Cardiac fibroblast (primary cell): Measurements from ENCODE around the genes TBCE, NID1 and CHRM3.

GRCh38 chr1:234978409-234979272 is 150.0 kb downstream of the TOMM20 start:
- RRBS = no CpG with 5 or more reads among the region's 14 CpGs

- RRBS = no CpG with 5 or more reads among the region's 3 CpGs
Observed at GRCh38 chr1:234980283-234980412, 148.5 kb downstream of the TOMM20 start.

- RRBS = no CpG with 5 or more reads among the region's 20 CpGs
Observed at GRCh38 chr1:234980700-234981503, 147.7 kb downstream of the TOMM20 start.

GRCh38 chr1:235000274-235001058 is 128.2 kb downstream of the TOMM20 start:
- RRBS = no CpG with 5 or more reads among the region's 19 CpGs

DNA sequence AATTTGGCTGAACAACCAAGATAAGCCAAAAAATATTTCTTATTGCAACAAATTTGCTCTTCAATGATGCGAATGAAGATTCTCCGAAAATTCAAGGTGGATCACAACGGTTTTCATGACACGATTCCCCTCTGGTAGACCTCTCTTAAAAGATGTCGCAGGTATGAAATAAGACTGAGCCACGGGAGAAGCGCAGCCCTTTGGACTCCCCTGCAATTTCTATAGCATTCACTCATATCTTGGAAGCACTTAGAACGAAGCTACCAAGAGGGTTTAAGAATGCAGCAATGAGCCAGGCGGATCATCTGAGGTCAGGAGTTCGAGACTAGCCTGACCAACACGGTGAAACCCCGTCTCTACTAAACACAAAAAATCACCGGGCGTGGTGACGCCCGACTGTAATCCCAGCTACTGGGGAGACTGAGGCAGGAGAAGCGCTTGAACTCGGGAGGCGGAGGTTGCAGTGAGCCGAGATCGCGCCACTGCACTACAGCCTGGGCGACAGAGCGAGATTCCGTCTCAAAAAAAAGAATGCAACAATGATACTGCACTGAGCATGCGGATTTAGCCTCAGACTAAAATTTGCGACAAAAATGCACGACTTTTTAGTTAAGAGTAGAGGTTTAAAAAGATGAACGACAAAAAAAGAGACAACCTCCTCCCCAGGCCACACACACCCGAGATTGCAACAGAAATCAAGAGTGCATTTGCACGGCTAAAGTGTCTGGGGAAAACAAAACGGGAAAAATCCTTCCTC is 806 bp downstream of the TOMM20 start:
- RRBS = no CpG with 5 or more reads among the region's 32 CpGs

DNA sequence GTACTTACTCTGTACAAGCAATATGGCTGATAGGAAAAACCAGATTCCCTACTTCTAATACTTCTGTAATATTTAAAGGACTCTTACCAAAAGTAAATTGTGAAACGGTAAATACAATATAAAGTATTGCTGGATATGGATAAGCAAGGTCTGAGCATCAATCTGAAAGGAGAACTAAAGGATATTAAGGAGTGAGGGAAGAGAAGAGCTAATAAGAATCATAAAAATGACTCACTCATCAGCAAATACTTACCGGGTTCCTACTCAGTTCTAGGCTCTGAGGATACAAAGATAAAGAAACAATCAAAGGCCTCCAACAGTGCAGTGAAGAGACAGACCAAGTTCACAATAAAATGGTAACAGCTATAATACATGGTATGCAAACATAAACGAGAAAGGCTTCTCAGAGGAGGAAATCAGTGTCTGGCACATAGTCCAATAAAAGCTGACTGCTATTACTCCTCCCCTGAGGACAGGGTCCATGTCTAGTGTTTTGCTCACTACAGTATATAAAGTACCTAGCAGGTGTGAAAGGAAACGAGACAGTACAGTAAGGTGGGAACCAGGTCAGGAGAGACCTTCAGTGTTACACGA is 4.4 kb downstream of the RBM34 start:
- RRBS = no CpG with 5 or more reads among the region's 5 CpGs

DNA sequence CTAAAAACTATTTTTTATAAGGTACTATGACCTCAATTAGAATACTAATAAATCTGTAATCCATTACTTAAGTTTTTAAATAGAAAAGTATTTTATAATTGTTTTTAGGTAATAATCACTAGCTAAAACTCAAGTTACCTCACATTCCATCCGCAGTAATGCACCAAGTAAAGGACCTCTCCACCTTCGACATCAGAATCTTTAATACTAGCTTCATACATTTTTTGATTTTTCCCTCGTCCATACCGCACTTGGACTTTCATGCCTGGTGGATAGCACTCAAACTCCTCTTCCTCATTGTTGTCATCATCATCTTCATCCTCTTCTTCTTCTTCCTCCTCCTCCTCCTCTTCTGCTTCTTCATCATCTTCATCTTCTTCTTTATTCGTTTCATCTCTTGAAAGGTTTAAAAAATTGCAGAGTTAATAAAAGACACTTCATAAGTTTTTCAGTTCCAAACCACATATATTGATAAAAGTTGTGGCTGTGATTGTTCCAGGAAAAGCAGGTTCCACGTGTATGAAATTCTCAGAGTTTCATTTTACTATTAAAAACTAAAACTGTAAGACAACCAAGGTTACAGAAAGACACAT is 52.7 kb upstream of the RBM34 start:
- RRBS = no CpG with 5 or more reads among the region's 6 CpGs

DNA sequence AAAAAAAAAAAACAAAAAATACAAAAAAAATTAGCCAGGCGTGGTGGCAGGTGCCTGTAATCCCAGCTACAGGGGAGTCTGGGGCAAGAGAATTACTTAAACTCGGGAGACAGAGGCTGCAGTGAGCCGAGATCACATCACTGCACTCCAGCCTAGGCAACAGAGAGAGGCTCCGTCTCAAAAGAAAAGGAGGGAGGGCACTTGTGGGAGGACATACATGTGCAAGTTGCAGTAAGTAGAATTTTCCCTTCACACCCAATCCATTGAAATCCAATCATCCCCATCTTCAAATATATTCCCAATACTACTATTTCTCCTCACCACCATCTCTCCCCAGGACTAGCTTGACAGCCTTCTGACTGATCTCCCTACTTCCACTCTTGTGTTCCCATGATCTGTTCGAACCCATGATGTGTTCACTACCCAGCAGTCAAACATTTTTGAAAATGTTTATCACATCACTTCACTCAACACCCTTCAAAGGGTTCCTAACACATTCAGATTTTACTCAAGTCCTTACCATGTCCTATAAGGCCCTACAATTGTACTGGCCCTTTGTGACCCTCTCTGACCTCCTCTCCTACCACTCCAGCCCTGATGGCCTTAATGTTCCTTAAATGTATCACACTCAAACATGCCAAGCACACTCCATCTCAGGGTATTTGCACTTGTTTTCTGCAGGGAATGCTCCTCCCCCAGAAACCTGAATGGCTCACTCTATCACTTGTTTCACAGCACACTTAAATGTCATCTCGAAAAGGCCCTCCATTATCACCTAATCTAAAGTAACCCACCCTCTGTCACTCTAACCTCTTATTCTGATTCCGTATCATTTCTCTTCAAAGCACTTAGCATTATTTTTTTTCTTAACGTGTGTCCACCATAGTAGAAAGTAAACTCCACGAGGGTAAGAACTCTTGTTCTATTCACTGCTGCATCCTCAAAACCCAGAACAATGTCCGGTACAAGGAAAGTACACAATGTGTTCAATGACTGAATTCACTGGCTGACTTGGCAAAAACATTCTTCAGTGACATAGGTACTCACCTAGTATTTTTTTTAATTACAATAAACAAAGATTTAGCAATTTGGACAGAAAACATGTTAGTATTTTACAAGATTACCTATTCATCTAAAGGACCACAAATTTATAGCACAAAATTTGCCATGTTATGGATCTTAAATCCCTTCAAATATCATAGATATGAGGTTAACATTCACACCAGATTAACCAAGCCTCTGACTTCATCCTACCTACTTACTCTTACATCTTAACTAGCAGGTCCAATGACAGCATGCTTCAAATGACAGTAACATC is 7.4 kb downstream of the ARID4B start:
- RRBS = no CpG with 5 or more reads among the region's 10 CpGs

DNA sequence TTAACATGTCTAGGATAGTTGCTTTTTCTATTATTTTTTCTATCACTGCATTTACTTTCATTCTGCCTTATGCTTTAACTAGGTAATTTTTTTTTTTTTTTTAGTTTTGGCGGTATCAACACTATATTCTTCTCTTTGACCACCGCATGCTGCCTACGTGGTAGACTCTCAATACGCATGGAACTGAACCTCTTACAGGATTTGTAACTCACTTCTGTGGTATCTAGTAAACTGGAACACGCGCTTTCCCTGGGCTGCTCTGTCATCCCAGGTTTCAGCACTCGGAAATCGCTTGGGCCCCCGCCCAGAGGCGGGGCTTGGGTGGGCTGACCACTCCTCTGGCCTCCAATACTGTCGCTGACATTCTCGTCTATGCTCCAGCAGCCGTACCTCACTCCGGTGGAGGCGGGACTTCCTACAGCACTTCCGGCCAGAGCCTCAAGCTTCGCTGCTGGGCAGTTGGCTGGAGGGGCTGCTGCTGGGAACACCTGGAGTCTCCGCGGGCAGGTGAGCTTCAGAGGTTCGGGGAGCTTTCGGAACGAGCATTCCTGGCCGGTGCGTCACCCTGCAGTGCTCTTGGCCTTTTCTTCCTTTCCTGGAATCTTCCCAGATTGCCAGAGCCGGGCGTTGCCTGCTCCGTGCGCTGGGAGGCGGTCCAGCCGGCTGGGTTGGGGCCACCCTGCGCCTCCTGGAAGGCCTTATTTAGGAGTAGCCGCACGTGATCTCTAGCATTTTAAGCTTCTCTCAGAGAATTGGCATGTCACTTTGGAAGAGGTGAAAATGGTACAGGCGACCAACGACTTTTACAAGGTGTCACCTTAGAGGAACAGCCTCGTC is at the start of gene TBCE:
Gene TBCE, plus strand, starts transcription at position 430 of the 837 bp plus-strand sequence.
- RRBS = 1% methylated on average over 8 of the region's 36 CpGs

DNA sequence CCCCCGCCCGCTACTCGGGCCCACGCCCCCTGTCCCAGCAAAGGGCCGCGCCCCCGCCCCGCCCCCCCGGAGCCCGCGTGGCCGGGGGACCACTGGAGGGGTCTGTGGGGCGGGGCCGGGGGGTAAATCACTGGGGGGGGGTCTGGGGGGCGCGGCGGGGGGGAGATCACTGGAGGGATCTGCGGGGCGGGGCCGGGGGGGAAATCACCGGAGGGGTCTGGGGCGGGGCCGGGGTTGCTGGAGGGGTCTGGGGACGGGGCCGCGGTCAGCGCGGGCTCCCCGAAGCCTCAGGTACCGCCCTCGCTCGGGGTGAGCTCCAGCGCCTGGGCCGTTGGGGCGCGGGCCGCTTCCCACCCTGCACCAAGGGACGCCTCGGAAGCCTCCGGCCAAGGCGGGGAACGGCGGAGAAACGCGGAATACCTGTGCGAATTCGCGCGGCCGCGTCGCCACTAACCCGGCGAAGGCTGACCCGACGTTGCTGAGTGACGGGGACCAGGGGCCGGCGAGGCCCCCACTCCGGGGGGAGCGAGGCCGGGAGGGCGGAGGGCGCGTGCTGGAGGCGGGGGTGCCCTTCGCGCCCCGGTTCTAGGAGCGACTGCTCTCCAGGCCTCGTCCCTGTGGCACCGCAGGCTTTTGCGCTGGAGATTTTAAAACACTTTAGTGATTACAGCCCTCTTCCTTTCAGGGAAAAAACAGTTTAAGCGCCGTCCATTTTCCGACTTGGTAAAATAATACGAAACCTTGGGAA is 719 bp upstream of the GNG4 start:
- RRBS = 2% methylated on average over 41 of the region's 77 CpGs

- RRBS = 2% methylated on average over 2 of the region's 15 CpGs
Observed at GRCh38 chr1:235865688-235866158, 983 bp downstream of the LYST start.

DNA sequence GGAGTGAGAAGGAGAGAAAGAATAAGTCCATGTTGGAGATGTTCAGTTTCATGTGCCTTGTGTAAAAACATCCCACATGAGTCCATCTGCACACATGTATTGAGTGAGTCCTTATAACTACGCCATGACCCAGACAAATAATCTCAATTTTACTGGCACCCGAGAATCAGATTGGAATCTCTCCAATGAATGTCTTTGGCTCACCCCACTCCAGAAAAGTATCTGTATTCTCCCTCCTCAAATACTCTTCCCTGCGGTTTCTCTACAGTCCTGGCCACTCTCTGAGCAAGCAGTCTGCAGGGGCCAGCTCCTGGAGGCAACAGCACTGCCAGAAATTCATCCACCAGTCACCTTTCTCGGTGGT is 16.0 kb upstream of the LYST start:
- RRBS = no CpG with 5 or more reads among the region's 4 CpGs

- RRBS = no CpG with 5 or more reads among the region's 34 CpGs
Observed at GRCh38 chr1:235971365-235972393, 93.2 kb downstream of the NID1 start.

- RRBS = no CpG with 5 or more reads among the region's 11 CpGs
Observed at GRCh38 chr1:236018834-236019707, 45.8 kb downstream of the NID1 start.

- RRBS = 2% methylated on average over 41 of the region's 70 CpGs
Observed at GRCh38 chr1:236064995-236065670, at the start of gene NID1. Gene NID1, minus strand, starts transcription at chr1:236065090.

GRCh38 chr1:236066609-236067430 is 1.9 kb upstream of the NID1 start:
- RRBS = no CpG with 5 or more reads among the region's 9 CpGs

GRCh38 chr1:238647746-238648585 is 738.4 kb upstream of the CHRM3 start:
- RRBS = no CpG with 5 or more reads among the region's 4 CpGs

GRCh38 chr1:239386379-239387393 is at the start of gene CHRM3:
Gene CHRM3, plus strand, starts transcription at chr1:239386568.
- RRBS = 2% methylated on average over 51 of the region's 90 CpGs